ENCODE data around the genes LIPM, ANKRD22, STAMBPL1 and ACTA2.

GRCh38 chr10:88802609-88802990 is at the start of gene LIPM:
Gene LIPM, plus strand, starts transcription at chr10:88802730.
- PRO-cap, result no peak
- RRBS, result no CpG with 5 or more reads among the region's 1 CpG

DNA sequence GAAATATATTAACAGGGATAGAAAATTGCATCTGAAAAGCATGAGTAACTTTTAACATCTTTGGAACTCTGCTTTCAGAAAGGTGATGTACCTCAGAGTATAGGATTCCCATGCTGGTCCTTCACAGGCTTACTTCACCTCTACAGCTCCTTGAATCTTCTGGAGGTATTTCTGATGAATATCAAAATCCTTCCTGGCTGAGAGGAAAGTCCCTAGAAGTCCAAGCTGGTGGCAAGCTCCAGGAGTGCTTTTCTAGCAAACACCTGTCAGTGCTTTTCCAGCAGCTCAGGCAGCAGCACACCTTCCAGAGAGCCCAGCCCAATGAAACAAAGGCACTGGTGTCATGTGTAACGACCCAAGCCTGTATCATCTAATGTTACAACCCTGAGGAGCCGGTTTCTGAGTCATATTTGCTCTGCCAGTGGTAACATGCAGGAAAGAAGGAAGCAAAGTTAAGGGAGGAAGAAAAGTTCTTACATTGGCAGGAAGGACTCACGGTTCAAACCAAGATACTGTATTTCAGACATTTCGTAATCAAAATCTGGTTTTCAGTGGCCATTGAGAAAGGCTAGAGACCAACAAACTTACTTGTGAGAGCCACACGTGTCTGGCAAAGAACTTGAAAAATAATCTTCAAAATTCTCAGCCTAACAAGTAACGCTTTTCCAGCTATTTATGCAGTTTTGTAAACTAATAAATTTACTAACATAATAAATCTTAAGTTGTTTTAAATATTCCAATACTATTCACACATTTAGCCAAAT is at the start of gene ANKRD22:
Gene ANKRD22 (minus strand): TSS at position 349 of the 764 bp plus-strand sequence.
- PRO-cap, result bidirectional peak, plus-strand start at position 407 of the sequence, minus-strand start at position 323 of the sequence
- RRBS, result no CpG with 5 or more reads among the region's 6 CpGs

- PRO-cap, result bidirectional peak, plus-strand start at chr10:88880431, minus-strand start at chr10:88880152; bidirectional peak, plus-strand start at chr10:88880746, minus-strand start at chr10:88880689
- RRBS, result under 1% methylated on average over 20 of the region's 99 CpGs
These were observed at the start of gene STAMBPL1 for GRCh38 chr10:88879847-88880955. Gene STAMBPL1, plus strand, starts transcription at chr10:88880245.

DNA sequence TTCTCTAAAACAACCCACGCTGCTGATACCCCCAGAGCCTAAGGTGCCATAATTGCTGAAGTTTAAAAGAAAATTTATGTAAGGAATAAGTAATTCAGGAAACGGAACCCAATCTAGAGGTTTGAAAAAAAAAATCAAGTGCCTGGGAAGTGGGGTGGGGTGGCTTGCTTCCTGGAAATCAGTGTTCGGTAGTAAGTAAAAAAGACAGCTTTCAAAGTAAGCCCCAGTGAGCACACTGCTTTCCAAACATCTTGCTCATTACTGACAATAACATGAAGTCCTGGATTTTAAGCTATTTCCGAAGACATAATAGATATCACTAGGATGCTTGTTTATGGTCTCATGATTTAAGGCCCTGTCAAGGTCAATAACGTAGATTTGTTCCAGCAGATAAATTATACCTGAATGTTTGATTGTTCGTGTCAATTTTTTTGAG is 1.2 kb downstream of the STAMBPL1 start:
- PRO-cap, result no peak
- RRBS, result no CpG with 5 or more reads among the region's 6 CpGs

DNA sequence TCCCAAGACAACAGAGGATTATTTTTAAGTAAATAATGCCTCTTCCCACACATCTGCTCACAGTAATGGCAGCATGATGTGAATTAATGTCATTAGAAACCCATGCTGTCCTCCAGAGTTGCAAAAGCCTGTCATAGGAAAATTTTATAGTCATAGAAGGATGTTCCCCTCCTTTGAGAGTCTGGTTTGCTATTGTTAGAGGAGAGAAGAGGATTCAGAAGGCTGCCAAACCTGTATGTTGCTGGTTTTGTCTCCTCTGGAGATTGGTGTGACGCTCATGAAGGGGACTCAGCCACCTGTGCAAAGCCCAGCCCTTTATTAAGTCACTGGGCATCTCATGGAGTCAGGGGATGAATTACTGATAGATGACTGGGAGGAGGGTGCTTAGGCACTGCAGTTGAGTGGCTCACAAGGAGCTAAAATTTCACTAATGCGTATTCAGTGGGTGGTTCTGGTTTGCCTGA is 20.2 kb downstream of the ACTA2 start:
- PRO-cap, result no peak
- RRBS, result no CpG with 5 or more reads among the region's 2 CpGs

DNA sequence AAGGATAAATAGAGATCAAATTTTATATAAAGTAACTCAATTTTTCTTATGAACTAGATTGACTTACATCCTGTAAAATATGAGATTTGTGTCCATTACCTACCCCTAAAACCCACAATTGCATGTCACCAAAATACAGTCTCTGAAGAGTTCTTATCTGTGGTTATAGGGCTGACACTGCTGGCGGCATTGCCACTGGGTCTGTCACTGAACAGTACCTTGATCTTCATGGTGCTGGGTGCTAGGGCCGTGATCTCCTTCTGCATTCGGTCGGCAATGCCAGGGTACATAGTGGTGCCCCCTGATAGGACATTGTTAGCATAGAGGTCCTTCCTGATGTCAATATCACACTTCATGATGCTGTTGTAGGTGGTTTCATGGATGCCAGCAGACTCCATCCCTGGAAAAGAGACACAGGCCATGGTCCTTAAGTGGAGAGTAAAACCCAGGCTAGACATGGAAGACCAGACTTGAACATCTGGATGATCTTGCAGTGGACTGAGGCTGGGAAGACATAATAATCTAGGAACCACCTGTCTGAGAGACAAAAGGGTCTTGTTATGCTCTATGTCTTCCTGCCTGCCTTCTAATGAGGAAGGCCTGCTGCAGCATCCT is 14.6 kb downstream of the ACTA2 start:
- PRO-cap, result no peak
- RRBS, result no CpG with 5 or more reads among the region's 4 CpGs

GRCh38 chr10:88940378-88940751 is 12.2 kb downstream of the ACTA2 start:
- PRO-cap, result no peak
- RRBS, result no CpG with 5 or more reads among the region's 1 CpG

DNA sequence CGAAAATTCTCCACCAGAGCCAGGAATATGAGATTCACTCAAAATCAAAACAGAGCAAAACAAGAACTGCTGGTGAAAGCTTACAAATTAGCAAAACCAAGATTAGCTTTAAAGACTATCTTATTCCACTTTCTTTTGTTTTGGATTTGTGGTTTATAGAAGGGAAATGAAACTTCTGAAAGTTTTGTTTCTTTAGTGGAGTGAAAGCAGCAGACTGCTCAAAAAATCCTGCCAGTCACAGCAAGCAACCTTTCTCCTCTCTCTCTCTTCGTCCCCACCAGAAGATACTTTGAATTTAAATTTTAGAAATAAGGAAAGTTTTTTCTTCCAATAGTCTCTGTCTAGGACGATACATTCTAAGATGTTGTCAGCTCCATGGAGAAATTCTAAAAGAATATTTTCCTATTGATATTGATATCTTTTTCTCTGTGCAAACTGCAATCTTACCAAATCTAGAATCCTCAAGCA is 7.7 kb downstream of the ACTA2 start:
- PRO-cap, result no peak
- RRBS, result no CpG with 5 or more reads among the region's 3 CpGs

GRCh38 chr10:88952449-88953421 is at the start of gene ACTA2:
Gene ACTA2, minus strand, starts transcription at chr10:88952773.
- PRO-cap, result no peak
- RRBS, result no CpG with 5 or more reads among the region's 12 CpGs

DNA sequence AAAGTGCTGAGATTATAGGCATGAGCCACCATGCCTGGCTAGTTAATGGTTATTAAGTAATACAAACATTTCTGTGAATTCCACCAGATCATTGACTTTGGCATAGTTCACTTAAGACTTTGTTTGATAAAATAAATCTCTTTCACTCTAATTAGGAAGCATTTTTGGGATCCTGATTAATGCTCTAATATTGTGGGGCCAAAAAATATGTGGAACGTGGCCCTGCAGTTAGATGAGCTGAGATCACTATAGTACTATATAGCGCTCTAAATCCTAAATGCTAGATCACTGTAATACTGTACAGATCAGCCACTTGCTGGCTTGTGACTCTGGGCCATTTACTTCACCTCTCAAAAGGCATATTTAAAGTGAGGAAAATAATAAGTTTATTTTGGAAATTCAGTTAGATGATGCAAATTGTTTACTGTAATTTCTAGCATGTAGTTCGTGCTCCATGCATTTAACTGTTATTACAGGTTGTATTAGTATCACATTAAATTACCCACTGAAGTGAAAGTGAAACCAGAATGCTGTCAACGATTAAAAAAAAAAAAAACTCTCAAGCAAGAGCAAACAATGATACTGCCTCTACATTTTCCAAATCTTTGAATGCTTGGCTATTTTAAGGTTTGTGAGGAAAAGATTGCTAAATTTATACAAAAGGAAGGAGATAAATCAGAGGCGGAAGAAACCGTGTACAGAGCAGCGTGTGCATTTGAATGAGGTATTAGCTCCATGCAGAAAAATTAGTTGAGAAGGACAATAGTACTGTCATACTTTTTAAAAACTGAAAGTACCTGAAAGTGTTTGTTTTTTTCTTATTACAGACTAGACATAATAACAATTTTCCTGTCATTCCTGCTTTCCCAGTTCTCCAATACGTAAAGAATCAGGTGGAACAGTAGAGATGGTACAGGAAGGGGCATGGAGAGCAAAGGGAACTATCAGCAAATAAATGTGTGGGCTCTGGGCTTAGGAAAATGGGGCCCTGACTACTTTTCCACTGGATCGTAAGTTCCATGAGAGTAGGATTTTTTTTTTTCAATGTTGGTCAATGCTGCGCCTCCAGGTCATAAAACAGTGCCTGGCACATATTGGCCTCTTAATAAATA is 15.6 kb upstream of the FAS start:
- PRO-cap, result bidirectional peak, plus-strand start at position 678 of the sequence, minus-strand start at position 472 of the sequence
- RRBS, result no CpG with 5 or more reads among the region's 10 CpGs

DNA sequence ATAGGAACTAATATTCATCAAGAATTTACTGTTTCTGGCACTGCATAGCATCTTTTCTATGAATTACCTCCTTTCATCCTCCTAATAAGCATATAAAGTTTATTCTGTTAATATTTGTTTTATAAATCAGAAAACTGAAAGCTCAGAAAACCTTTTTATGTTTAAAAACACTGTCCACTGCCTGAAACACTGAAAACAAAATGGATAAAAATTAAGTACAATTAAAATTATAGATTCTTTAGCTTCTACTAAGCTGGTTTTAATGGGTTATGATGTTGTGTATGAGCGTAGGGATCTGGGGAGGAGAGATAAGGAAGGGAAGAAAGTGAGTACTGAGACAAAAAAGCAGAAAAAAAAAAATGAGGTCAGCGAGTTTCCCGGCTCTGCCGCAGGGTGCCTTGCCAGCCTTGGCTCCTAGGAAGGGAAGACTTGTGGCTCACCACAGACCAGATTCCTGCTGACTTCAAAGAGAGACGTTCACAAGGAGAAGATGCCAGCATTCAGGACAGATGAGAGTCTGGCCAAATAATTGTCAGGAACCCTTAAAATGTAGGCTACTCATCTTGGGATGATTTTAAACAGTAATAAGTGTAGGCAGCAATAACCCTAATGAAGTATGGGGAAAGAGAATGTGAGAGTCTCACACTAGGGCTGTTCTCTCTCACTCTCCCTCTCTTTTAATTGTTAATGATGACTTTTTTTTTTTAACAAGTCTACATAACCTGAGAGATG is 11.5 kb upstream of the FAS start:
- PRO-cap, result bidirectional peak, plus-strand start at position 449 of the sequence, minus-strand start at position 304 of the sequence
- RRBS, result no CpG with 5 or more reads among the region's 5 CpGs

- PRO-cap, result no peak
- RRBS, result no CpG with 5 or more reads among the region's 2 CpGs
These were observed 7.4 kb upstream of the FAS start for GRCh38 chr10:88983126-88983603.

DNA sequence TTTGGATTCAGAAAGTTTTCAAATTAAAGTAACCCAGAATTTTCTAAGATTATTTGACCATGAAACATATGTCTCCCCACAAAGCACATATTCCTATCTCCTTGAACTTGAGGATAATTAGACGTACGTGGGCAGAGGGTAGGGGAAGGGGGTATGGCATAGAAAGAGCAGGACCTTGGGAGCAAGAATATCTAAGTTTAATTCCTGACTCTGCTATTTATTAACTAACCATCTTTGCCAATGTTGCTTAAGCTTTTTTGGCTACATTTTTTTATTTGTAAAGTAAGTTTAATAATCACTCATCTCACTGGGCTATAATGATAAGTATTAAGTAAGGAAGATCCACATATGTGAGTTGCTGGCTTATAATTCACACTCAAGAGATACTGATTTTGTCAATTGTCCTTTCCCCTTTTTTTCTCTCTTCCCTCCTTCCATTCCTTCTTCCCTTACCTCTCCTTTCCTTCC is 1.7 kb upstream of the FAS start:
- PRO-cap, result no peak
- RRBS, result no CpG with 5 or more reads among the region's 2 CpGs

DNA sequence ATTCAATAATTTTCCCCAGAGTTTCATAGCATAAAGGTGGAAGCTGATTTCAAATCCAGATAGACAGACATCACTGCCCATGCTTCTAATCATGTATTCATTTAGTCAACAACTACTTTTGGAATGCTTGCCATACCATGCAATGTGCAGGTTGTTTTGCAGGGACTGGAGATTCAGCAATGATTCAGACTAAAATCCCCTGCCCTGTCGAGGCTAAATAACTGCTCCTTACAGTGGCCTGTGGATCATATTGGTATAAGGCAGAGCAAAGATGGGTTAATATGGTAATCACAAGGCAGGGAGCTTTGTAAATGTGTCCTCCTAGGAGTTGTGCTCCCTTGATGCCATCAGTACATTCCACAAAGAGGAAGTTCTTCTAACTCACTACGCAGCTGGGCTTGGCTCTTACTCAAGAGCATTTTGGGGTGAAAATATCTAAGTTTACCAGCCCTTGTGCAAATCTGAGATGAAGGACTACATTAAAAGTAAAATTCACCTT is 647 bp upstream of the IFIT2 start:
- PRO-cap, result bidirectional peak, plus-strand start at position 248 of the sequence, minus-strand start at position 223 of the sequence
- RRBS, result no CpG with 5 or more reads among the region's 2 CpGs

DNA sequence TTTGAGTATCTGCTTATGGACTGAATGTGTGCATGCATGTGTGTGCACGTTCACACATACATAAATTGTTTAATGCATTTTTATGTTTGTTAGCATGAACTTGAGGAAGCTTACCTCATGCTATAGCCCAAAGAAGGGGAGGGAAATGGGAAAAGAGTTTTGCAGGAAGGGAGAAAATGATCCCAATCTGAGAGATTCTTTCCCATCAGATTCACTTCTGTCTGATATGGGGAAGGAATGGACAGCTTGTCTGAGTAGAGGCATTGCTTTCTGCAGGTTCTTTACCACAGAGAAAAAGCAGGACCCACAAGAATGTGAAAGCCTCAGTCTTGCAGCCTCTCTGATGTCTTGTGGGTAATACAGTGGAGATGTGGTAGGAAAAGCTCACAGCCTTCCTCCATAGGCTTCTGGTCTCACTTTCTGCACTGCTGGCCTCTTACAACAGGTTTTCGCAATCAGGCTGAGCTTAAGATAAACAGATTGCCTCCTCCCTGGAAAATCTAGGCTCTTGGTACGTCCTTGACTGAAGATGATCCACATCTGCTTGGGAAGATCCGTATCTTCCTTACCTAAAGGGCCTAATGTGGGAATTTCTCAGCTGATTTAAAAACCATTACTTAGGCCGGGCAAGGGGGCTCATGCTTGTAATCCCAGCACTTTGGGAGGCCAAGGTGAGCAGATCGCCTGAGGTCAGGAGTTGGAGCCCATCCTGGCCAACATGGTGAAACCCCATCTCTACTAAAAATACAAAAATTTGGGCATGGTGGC is 592 bp downstream of the IFIT1 start:
- PRO-cap, result no peak
- RRBS, result no CpG with 5 or more reads among the region's 6 CpGs

DNA sequence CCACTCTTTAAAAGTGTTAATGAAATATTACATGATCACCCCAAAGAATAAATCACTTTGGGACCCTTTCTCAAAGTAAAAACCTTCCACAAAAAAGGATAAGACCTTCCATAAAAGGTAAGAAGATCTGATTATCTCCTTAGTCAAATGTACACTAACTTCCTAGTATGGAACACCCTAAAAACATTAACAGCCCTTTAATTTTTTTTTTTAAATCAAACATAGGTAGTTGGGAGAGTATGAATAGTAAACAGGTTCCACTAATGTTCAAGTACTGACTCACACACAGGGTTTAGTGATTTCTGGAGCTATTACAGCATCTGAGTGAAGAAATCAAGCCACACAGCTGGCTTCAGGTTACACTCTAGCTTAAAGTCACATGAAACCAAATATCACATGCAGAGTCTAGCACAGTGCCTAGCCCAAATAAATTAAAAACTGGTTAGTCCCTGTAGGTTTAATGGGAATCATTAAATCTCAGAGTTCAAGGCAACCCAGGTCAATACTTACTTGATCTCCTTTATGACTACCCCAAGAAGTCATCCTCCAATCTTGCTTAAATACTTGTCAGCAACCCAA is 11.6 kb downstream of the PANK1 start:
- PRO-cap, result no peak

DNA sequence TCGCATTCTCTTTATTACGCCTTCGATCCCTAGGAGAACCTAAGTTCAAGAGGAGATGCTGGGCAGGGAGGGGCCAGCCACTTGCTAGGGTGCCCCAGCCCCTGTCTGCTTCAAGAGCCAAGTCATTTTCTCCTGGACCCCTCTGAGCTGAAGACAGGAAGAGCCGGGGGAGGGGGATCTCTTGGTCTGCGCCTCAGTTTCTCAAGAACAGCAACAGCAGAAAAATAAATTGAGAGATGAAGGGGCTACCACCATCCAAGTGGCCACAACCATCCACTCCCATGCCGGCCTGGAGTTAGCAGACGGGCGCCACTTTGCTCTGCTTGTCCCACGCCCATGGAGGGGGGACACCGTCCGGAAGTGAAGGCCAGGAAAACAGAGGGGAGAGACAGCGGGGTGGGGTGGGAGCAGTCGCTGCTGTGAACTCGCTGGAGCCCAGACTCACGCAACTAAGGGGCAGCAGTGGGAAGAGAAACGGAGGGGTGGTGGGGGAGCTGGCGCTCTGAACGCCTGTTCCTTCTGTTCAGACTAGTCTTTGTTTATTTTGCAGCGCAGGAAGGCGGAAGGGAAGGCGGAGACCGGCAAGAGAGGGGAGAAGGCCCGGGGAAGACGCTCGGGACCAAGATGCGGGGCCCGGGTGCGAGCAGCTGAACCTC is 135.4 kb downstream of the KIF20B start:
- PRO-cap, result no peak
- RRBS, result 67% methylated on average over 12 of the region's 28 CpGs

DNA sequence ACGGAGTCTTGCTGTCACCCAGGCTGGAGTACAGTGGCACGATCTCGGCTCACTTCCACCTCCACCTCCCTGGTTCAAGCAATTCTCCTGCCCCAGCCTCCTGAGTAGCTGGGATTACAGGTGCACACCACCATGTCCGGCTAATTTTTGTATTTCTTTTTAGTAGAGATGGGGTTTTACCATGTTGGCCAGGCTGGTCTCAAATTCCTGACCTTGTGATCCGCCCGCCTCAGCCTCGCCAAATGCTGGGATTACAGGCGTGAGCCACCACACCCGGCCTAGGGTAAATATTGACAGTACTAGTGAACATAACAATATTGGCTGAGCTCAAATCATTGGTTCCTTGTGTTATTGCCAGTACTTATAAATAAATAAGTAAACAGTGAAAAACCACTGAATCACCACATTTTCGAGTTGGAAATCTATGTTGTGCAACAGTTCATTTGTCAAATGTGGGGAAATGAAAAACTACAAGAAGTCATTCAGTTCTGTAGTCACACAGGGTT is 15.7 kb downstream of the RPP30 start:
- PRO-cap, result no peak
- RRBS, result no CpG with 5 or more reads among the region's 10 CpGs

- PRO-cap, result no peak
- RRBS, result no CpG with 5 or more reads among the region's 5 CpGs
These were observed 14.7 kb upstream of the ANKRD1 start for GRCh38 chr10:90935443-90936121.

DNA sequence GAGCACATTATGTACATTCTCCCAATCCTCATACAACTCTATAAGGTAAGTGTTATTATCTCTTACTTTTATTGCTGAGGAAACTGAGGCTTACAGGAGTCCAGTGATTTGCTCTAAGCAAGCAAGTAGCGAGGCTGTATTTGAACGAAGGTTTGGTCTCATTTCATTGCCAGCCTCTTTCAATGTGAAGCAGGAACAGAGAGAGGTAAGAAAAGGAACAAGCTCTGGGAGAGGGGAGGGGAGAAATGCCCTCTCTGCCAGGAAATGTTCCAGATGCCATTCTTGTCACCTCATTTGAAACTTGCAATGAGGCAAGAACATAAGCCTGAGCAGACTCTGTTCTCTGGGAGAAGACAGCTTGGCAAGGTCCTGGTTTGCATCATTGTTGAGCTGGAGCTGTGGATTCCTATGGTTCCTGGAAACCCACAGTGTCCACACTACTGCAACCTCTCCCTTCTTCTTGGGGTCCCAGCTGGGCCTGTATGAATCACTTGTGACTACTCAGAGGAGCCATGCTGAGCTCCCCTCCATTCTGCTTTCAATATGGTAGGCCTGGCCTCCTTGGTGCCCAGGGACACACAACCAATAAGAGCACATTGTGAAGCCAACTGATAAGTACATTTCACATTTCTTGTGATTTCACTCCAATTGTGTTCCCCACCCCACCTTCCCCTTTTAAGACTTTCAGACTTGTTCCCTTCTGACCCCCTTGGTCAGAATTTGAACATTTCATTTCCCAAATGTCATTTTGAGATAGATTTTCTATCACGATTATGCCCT is 60.8 kb upstream of the HECTD2 start:
- PRO-cap, result bidirectional peak, plus-strand start at position 348 of the sequence, minus-strand start at position 247 of the sequence
- RRBS, result no CpG with 5 or more reads among the region's 3 CpGs